Glomerular endothelial cell (primary cell): Measurements from ENCODE around the genes CEP290, KITLG and DUSP6.

GRCh38 chr12:88134112-88134903 is 7.6 kb downstream of the CEP290 start:
- RAMPAGE, long total RNA = no peak

GRCh38 chr12:88141499-88142614 is at the start of gene CEP290:
Gene CEP290 (minus strand): TSS chr12:88142088.
- RAMPAGE, long total RNA = start-site peak on the minus strand at chr12:88142062-88142103, 105 and 73 reads in 2 replicates; start-site peak on the plus strand at chr12:88142315-88142368, 427 and 356 reads in 2 replicates

DNA sequence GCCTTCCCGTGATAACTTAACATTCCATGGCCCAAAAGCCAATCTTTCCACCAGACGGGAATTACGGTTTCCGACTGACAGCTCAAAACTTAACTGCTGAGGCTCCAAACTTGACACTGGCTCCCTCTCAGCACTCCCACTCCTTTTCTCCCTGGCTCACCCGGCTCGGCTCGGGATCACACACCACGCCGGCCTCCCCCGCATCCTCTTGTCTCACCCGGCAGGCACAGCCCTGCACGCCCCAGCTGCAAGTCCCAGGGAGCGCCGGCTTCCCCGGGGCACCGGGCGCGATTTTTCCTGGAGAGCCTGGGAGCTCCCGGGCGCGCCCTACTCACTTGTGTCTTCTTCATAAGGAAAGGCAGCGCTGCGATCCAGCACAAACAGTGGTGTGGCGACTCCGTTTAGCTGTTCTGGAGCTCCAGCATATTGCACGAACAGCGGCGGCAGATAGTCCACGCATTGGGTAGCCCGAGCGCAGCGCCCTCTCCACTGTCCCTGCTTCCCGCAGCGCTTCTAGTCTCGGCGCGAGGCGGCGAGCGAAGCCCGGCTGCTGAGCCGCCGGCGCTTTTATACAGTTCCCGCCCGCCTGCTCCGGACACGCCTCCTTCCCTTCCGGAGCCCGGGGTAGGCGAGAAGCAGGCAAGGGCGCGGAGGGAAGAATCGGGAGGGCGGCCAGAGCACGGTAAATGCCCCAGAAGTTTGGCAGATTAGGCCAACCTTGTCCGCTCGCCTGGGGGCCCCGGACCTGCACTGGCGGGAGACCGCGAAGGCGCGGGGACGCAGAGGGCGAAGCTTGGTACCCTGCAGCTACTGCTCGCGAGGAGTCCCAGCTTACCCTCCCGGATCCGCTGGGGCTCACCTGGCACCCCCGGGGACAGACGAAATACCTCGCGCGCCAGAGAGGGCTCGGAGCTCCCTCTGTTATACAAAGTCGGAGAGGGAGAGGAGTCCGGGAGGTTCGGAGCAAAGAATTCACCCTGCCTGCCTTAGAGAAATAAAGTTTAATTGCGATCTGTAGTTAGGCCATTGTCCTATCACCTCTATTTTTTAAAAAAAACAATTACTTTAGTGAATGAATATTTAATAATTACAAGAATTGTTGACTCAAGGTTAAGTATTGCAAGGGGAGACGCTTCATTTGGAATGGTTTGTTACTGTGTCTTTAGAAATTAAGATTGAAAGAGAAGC is at the start of gene KITLG:
KITLG (minus strand) TSS at position 543 of the 1,188 bp plus-strand sequence.
- RAMPAGE, long total RNA = start-site peak on the minus strand centred at position 503 of the sequence, 85 bp wide, 341 and 100 reads in 2 replicates

DNA sequence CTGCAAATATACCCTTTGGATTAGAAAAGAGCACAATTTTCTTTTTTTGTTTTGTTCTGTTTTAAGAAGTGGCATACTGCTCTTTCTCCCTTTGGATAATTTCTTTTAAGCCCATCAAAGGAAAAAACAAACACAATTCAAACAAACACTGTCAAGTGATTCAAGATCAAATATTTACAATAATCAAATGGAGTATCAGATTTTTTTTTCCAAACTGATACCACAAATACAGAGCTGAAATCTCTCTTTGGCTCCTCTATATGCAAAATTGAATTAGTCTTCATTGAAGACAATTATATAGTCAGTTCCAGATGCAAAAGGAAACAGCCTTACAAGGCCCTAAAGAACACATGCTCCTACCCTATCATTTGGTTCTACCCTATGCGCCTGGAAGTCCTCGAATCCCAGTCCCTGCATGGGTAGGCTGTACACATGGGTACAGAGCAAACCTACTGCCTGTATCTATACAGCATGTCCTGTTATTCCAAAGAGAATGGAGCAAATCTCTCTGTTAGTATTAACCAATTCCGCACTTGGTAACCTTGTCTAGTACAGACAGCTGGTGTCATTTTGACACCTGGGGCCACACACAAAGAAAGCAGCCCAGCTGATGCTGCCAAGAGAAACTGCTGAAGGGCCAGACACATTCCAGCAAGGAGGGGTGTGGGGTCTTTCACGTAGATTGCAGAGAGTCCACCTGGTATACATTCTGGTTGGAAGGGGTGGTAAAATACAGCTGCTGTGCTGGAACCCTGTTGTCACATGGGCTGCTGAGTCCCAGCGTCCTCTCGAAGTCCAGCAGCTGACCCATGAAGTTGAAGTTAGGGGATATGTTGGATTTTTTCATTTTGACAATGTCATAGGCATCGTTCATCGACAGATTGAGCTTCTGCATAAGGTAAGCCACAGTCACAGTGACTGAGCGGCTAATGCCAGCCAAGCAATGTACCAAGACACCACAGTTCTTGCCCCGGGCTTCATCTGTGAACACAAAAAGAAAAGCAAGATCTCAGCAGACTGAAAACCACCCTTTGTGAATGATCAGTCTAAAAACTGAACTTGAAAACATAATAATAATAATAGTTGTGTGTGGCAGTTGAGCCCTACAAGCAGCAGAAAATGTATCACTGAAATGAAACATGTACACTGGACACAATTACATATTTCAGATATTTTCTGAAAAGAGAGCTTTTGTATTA is 3.3 kb downstream of the DUSP6 start:
- RAMPAGE, long total RNA = no peak

- RAMPAGE, long total RNA = start-site peak on the minus strand at chr12:89352473-89352494, 20 and 37 reads in 2 replicates
Measured at GRCh38 chr12:89352136-89352574, at the start of gene DUSP6. Gene DUSP6 (minus strand): TSS chr12:89352501.

DNA sequence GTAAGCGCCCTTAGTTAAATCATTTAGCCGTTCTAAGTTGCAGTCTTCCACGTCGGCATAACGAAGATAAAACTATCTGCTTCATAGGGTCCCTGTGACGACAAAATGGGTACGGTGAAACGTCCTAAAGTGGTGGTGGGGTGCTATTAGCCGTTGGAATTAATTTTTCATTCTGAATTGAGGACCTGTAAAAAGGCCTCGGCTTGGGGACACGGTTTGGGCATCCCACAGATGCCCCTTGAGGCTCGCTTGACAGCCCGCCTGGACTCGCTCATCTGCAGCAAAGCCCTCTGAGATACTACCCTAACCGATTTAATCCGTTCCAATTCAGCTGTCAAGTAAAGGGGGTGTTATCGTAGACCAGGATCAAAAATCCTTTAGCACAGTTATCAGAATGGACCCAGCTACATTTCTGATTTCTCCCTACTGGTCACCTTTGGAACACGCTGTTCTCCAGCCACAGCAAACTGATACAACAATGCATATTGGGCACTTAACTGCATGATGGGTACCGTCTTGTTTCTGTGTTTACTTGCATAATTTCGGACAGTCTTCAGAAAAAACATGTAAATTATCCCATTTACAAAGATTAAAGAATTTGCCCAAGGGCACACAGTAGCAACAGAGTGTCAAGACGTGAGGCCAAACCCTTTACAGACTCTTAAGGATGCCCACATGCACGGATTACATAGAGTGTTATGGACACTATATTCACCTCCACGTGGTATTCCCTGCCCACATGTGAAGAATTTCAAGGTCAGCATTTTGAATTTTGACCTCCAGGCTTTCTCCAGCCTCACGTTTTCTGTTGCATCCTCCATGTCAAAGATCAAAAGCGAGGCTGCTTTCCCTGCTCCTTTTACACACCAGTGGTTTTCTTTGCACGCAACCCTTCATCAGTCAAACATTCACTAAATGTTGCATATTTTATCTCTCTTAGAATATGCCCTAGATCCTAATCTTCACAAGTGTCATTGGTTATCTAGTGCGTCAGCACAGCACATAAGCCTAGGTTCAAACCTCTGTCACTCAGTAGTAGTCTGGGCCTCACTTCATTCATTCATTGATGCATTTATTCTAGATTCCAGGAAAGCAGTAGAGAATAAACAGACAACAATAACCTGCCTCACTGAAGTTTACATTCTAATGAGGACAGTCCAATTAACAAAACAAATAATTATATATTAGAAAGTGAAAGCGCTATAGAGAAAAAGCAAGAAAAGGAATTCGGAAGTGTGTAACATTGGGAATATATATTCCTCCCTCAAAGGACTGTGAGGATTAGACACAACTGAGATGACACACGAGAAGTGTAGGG is 3.2 kb upstream of the DUSP6 start:
- RAMPAGE, long total RNA = no peak

- RAMPAGE, long total RNA = no peak
Measured at GRCh38 chr12:89450934-89451230, 73.7 kb downstream of the GALNT4 start.

- RAMPAGE, long total RNA = no peak
Measured at GRCh38 chr12:89525065-89525764, 619 bp upstream of the GALNT4 start.

- RAMPAGE, long total RNA = no peak
Measured at GRCh38 chr12:89528170-89528917, 2.5 kb upstream of the POC1B start.

GRCh38 chr12:89541622-89542785 is 16.2 kb upstream of the POC1B start:
- RAMPAGE, long total RNA = no peak

- RAMPAGE, long total RNA = no peak
Measured at GRCh38 chr12:89690760-89691047, 17.9 kb downstream of the ATP2B1 start.

GRCh38 chr12:89701533-89701797 is 7.2 kb downstream of the ATP2B1 start:
- RAMPAGE, long total RNA = no peak

DNA sequence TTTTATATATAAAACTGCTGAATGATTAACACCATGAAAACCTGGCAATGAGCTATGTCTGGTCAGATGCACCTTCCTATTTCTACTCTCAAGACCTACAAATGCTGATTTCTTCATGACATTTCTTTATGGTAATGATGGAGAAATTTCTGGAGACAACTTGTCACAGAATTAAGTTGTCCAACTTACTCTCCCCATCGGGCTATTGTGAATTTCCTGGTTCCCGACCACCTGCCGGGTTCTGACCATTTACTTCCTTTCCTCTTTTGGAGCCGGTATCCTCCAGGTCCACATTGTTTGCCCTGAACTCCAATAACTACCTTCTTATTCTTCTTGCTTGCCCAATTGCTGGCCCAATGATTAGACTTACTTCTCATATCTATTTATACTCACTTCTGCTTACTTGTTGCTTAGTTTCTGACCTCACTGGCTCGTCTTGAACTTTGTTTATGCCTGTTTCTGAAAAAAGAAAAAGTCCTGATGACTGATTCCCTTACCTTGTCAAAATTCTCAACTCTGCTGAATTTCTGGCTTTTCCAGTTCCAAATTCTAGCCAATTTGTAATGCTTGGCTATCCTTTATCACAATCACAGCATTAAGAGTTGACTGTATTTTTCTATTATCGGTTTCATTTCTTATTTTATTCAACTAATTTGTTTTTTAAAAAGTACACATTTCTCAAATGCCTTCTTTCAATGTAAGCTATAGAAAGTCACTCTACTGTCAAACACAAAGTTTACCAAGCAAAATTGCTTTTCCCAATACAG is 13.0 kb upstream of the ATP2B1 start:
- RAMPAGE, long total RNA = no peak

GRCh38 chr12:89756522-89756985 is 47.9 kb upstream of the ATP2B1 start:
- RAMPAGE, long total RNA = no peak

GRCh38 chr12:89756986-89757533 is 48.4 kb upstream of the ATP2B1 start:
- RAMPAGE, long total RNA = no peak

GRCh38 chr12:89927501-89927946 is 218.9 kb upstream of the ATP2B1 start:
- RAMPAGE, long total RNA = no peak

- RAMPAGE, long total RNA = no peak
Measured at GRCh38 chr12:90501798-90502154, 453.2 kb downstream of the CCER1 start.

GRCh38 chr12:90954529-90954903 is 460 bp downstream of the CCER1 start:
- RAMPAGE, long total RNA = no peak

DNA sequence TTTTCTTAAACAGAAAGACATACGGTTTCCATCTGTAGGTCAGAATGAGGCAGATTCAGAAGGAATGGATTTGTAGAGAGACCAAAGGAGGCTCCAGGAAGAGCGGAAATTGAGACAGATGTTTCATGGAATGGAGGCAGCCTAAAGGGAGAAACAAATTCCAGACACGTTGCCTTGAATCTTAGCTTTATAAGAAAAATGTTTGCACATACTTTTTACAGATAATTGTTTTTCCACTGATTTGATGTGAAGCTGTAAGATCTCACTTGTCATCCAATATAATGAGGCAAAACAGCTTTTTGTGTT is 24.8 kb downstream of the EPYC start:
- RAMPAGE, long total RNA = no peak

DNA sequence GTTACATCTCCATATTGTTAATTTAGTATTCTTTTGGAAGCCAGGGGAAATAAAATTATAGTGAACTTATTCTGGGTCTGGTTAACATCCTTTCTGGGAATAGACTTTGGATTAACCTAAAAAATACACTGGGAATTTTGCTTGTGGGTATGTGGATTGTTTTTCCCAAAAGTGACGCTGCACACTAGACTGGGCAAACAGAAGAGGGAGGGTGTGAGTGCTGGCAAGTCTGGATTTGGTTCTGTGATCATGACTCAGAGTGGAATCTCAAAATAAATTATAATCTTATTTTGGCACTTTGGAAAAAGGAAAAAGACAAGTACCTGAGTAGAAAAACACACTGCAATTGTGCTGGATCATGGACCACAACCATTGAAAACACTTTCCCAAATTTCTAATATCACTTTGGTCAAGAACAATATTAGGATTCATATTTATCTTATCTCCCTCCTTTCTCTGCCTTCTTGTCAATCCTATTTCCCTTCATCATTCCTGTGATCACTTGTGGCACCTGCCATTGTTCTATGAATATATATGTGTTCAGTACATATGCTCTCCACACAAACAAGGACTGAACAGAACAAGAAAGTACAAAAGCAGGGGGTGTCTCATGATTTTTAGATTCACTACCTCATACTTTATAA is 15.3 kb upstream of the LUM start:
- RAMPAGE, long total RNA = no peak